ENCODE measurements around a stretch of chr18.

GRCh38 chr18:9118311-9118875, 15.9 kb downstream of the NDUFV2 start:
- PRO-cap, result no peak
CAGE:
- cytosol, long polyA plus RNA, result no peak
- long polyA plus RNA, result no peak
- nucleus, long polyA plus RNA, result no peak

DNA sequence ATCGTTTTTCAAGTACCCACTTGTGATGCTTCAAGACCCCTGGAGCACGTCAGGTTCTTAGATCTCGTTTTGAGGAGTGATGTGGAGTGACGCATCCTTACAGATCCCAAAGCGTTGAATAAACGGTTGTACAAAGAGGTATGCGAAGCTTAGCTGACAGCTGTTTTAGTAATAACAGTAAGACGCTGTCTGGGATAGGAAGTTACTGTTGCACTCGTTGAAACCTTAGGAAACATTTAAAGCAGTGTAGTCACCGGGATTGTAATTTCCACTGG, 1.1 kb downstream of the ANKRD12 start:
- PRO-cap, result no peak
CAGE:
- cytosol, long polyA plus RNA, result no peak
- long polyA plus RNA, result no peak
- nucleus, long polyA plus RNA, result no peak

DNA sequence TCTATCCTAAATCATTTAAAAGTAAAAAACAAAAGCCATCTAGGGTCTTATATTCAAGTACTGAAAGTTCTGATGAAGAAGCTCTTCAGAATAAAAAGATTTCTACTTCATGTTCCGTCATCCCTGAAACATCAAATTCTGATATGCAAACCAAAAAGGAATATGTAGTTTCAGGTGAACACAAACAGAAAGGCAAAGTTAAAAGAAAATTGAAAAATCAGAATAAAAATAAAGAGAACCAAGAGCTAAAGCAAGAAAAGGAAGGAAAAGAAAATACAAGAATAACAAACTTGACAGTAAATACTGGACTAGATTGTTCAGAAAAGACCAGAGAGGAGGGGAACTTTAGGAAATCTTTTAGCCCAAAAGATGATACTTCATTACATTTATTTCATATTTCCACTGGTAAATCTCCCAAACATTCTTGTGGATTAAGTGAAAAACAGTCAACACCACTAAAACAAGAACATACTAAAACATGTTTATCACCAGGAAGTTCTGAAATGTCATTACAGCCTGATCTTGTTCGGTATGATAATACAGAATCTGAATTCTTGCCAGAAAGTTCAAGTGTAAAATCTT, 80.0 kb upstream of the TWSG1 start:
- PRO-cap, result no peak
CAGE:
- cytosol, long polyA plus RNA, result no peak
- long polyA plus RNA, result no peak
- nucleus, long polyA plus RNA, result no peak

- PRO-cap, result no peak
CAGE:
- cytosol, long polyA plus RNA, result no peak
- long polyA plus RNA, result no peak
- nucleus, long polyA plus RNA, result no peak
Measured at GRCh38 chr18:9255109-9256225, 79.1 kb upstream of the TWSG1 start.

DNA sequence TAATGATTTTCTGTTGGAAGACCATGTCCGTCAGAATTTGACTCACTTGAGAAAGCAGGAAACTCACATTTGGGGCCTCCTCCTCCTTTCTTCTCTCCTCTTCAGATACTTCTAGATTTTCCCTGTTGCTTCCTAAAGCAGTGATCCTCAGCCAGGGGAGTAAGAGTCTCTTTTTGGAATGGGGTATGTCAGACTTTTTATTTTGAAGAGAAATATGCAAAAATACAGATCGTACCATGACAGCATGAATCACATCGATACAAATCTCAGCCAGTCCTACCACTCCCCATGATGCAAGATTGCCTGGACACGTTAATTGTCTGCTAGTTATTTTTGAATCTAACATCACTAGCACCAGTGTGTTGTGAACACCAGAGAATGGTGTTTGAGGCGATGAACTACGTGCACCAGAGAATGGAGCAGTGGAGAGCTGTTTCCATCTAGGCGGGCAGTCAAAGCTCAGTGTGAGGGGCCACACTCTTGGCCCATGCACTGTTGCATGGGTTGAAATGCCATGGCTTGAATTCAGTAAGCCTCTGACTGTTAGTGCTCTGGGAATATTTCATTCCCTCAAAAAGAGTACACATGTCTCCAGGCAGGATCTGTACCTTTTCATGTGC, 46.4 kb upstream of the RALBP1 start:
- PRO-cap, result no peak
CAGE:
- cytosol, long polyA plus RNA, result no peak
- long polyA plus RNA, result no peak
- nucleus, long polyA plus RNA, result no peak

DNA sequence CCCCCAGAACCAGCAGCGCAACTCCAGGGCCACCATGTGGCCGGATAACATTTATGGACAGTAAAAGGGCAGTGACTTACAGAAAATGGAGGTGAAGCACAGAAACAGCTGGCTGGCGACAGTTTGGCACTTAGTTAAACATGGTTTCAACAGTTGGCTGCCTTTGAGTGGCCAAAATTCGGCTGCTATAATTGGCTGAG, 24.7 kb upstream of the RAB31 start:
- PRO-cap, result no peak
CAGE:
- cytosol, long polyA plus RNA, result no peak
- long polyA plus RNA, result no peak
- nucleus, long polyA plus RNA, result no peak

DNA sequence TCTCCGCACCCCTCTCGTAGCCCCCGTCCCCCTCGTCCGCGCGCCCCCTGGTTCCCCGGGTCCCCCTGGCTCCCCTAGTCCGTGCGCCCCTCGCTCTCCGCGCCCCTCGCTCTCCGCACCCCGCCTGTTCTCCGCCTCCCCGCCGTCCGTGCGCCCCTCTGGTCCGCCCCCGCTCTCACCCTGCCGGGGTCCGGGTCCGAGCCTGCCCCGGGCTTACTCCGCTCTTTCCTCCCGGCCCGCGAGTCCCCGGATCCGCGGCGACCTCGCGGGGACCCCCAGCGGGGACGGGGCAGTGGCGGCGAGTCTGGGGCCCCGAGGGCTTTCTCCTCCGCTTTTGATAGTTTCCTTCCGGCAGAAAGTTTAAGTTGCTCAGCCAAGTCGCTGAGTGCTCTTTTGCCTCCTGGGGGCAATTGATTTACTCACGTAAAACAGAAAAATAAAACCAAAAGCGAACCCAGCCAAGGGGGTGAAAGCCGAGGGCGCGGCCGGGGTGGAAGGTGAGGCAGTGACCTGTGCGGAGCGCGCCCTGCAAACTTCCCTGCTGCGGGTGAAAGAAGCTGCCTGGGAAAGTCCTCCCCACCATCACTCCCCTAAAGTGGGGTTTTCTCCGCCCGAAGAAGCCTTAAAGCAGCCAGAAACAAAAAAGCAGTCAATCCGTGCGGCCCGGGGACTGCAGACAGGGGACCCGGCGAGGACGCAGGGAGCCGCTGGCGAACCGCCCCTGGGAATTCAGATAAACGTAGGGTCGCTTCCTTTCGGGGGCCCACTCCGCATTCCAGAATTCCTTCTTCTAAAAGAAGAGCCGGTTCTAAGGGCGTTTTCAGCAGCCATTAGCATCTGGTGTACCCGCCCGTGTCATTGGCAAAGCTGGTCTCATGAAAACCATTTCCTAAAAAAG, 692 bp downstream of the RAB31 start:
- PRO-cap, result no peak
CAGE:
- cytosol, long polyA plus RNA, result no peak
- long polyA plus RNA, result no peak
- nucleus, long polyA plus RNA, result no peak

GRCh38 chr18:9715949-9716360, 7.9 kb downstream of the RAB31 start:
- PRO-cap, result no peak
CAGE:
- cytosol, long polyA plus RNA, result no peak
- long polyA plus RNA, result no peak
- nucleus, long polyA plus RNA, result no peak

DNA sequence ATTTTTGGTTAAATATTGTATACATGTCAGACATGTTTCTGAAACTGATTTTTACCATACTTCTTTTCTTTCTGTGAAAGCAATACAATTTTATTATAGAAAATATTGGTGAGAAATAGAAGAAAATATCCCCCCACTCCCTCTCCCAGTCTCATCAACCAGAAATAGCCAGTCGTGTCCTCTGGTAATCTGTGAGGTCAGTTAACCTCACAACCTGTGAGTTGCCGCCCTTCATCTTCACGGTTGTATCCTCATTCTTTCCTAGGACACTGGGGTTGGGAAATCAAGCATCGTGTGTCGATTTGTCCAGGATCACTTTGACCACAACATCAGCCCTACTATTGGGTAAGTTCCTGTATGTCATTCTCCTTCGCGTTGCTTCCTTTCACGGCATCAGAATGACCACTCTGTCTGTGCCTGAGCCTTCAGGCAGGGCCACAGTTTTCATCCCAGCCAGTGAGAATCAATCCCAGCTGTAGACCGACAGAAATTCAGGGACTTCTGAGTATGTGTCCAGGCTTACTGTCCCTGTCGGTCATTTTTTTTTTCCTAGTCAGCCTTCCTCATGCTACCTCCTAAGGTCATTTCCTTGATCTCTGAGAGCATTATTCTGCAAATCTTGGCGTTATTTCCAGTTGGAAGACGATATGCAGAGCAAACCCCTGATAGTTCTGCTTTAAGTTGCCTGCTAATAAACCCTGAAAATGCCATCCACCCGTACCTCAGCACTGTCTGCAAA, 67.1 kb downstream of the RAB31 start:
- PRO-cap, result no peak
CAGE:
- cytosol, long polyA plus RNA, result no peak
- long polyA plus RNA, result no peak
- nucleus, long polyA plus RNA, result no peak

DNA sequence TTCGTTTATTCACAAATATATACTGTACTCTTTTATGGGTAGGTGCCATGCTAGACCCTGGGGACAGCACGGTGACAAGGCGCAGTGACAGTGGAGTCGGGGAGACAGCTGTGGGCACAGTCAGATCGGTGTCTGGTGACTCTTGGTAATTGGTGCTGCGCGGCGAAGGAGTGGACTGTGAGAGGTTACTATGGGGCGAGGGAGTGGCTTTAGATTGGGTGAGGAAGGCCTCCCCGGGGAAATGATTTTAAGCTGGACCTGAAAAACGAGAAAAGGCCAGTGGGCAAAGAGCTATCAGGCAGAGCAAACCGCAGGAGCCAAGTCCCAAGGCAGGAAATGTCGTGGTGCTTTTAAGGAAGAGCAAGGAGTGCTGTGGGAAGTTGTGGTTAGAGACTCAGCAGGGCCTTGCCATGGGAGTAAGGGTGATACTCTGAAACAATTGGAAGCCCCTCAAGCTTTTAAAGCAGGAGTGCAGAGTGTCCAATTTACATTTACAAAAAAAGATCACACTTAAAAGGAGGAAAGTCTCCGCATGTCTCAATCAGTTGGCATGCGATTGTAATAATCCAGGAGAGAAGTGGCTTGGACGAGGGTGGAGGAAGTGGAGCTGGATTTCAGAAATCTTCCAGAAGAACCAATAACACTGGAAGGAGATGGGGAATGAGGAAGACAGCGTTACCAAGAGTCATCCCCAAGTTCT, 36.1 kb upstream of the TXNDC2 start:
- PRO-cap, result no peak
CAGE:
- cytosol, long polyA plus RNA, result no peak
- long polyA plus RNA, result no peak
- nucleus, long polyA plus RNA, result no peak

DNA sequence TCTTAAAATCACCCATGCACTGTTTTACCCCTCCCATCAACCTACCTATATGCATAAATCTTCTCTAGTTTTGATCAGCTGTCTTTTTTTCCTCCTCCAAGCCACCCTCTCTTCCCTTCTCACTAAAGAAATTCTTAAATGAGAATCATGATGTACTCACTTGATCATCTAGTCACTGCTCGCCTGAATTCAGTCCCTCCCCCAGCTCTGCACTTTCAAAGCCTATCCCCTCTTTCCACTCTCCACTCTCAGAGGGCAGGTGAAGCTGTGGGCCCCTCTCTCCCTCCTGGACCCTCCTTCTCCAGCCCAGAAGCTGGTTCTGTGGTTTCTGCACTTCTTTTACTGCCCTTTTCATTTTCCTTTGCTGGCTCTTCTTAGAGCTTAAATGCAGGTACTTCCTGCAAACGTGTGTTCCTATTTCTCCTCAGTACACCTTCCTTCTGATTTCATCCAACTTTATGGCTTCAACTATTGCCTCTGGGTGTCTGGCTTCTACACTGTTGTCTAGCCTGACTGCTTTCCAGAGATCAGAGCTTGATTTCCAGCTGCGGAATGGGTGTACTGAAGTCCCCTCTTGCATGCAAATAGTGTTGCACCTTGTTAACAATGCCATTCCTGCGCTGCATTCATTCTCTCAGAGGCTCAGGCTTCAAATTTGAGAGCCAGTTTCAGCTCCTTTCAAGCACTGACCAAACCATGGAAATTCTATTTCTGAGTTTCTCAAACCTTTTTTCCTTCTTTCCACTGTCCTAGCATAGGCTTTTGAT, 15.2 kb upstream of the TXNDC2 start:
- PRO-cap, result no peak
CAGE:
- cytosol, long polyA plus RNA, result no peak
- long polyA plus RNA, result no peak
- nucleus, long polyA plus RNA, result no peak

DNA sequence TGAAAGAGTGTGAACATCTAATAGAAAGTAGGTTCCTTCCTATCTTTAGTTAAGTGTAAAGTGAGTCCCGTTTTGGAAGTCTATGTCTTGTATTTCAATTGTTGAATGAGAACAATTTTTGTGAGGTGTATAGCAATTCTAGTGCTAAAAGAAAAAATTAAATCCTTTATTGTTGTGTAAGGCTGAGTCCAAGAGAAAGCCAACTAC, 1.6 kb downstream of the VAPA start:
- PRO-cap, result no peak
CAGE:
- cytosol, long polyA plus RNA, result no peak
- long polyA plus RNA, result no peak
- nucleus, long polyA plus RNA, result no peak

DNA sequence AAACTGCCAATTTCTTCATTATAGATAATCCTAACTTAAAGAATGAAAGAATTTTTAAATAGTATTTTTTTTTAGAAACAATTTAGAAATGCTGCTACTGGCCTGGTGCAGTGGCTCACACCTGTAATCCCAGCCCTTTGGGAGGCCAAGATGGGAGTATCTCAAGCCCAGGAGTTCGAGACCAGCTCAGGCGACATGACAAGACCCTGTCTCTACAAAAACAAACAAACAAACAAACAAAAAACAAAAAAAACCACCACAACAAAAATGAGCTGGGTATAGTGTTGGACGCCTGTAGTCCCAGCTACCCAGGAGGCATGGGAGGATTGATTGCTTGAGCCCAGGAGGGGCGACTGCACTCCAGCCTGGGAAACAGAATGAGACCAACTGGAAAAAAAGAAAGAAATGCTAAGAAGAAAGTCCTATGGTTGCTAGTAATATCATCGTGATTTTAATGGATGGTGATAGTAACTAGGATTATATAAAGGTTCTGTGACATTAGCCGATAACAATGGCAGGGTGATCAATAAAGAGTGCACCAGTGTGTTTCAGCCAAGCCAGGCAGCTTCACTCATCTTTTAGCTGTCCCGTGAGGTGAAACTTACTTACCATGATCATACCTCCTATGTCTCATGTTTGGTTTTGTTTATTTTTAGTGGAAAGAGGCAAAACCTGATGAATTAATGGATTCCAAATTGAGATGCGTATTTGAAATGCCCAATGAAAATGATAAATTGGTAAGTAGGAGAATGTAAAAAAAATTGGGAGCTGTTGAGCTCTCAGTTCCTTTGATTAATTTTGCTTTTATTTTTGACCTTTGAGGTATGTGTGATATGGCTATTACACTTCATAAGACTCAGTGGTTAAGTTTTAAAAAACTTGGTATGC, 22.8 kb downstream of the VAPA start:
- PRO-cap, result no peak
CAGE:
- cytosol, long polyA plus RNA, result no peak
- long polyA plus RNA, result no peak
- nucleus, long polyA plus RNA, result no peak

DNA sequence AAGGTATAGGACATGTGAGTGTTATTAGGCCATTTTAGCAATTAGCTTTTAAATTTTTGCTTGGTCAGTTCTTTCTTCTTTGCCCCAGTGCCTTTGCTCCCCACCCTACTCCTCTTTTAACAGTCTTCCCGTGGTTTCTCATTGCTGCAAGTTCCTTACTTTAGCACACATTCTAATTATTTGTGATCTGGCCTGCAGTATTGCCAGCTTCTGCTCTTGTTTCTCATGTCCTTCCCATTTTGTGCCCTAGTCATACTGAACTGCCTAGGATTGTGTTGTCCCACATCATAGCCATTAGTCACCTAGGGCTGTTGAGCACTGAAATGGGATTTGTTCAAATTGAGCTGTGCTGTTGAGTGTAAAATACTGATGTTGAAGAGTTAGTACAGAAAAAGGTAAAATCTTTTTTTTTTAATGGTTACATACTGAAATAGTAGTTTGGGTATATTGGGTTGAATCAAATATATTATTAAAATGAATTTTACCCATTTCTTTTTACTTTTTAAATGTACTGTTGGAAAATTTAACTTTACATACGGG, 36.9 kb downstream of the VAPA start:
- PRO-cap, result no peak
CAGE:
- cytosol, long polyA plus RNA, result no peak
- long polyA plus RNA, result no peak
- nucleus, long polyA plus RNA, result no peak

DNA sequence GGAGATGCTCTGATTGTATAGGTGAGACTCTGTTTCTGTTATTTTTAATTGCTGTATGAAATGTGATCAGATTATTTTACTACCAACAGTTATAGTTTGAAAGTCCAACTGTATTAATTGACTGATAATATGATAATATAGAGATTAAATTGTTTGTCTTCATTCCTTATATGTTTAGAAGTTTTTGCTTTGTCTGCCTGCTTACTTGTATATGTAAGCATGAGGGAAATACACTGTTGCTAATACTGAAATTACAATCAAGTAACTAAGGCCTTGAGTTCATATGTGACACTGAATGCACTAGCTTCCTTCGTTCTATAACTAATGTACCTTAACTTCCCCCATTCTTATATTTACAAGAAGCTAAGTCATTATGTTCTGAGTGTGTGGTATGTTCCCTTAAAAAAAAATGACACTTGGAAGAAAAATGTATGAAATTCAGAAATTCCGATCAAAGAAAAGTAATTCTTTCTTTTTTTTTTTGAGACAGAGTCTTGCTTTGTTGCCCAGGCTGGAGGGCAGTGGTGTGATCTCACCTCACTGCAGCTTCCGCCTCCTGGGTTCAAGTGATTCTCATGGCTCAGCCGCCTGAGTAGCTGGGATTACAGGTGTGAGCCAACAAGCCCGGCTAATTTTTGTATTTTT, 42.9 kb downstream of the VAPA start:
- PRO-cap, result no peak
CAGE:
- cytosol, long polyA plus RNA, result no peak
- long polyA plus RNA, result no peak
- nucleus, long polyA plus RNA, result no peak

- PRO-cap, result no peak
CAGE:
- cytosol, long polyA plus RNA, result no peak
- long polyA plus RNA, result no peak
- nucleus, long polyA plus RNA, result no peak
Measured at GRCh38 chr18:9968156-9968575, 54.4 kb downstream of the VAPA start.

DNA sequence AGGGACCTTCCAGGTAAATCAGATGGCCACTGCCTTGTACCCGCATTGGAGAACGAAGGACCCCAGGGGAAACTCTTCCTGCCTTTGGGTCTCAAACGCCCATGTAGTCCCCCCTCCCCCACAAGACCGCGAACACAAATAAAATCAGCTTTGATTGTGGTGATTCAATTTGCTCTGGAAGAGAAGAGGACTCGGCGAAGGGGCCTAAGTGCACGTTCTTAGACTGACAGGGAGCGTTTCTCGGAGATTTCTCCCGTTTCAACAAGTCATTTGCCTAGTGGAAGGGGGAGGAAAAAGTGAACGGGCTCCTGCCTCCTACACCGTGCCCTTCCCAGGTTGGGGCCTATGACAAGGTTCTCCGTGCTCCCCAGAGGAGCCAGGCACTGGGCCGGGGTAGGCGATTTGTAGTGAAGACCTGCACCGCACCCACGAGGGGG, 843 bp upstream of the APCDD1 start:
- PRO-cap, result no peak
CAGE:
- cytosol, long polyA plus RNA, result no peak
- long polyA plus RNA, result no peak
- nucleus, long polyA plus RNA, result no peak

DNA sequence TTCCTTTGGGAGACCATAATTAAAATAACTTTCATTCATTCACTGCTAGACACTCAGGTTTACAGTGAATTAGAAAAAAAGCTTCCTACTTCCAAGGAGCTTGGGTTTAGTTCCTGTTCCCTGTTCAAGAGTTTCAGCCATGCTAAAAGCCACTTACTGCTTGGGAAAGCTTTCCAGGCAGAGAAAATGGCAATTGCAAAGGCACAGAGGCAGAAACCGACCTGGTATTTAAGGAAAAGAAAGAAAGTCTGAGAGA, 15.1 kb upstream of the GNAL start:
- PRO-cap, result no peak
CAGE:
- cytosol, long polyA plus RNA, result no peak
- long polyA plus RNA, result no peak
- nucleus, long polyA plus RNA, result no peak

DNA sequence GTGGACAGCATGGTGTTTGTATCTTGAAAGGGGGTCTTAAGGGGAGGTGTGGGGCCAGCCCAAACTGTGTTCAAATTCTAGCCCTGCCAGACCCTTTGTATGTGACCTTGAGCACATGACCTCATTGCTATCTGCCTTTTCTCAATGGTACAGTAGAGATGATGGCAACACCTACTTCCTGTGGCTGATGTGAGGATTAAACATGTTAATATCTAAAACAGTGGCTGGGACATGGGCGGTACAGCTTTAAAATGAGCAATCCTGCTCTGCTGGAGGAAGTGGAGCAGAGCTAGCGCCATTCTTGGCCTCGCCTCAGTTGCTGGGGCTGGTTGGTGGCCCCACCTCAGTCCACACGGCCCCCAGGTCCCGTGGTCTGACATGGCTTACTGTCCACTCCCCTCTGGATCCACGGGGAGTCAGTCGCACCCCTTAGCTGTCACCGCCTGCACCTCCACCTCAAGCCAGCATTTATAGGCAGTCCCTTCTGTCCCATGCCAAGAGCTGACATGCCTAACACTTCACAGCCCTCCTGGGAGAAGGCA, 71.8 kb downstream of the GNAL start:
- PRO-cap, result no peak
CAGE:
- cytosol, long polyA plus RNA, result no peak
- long polyA plus RNA, result no peak
- nucleus, long polyA plus RNA, result no peak

DNA sequence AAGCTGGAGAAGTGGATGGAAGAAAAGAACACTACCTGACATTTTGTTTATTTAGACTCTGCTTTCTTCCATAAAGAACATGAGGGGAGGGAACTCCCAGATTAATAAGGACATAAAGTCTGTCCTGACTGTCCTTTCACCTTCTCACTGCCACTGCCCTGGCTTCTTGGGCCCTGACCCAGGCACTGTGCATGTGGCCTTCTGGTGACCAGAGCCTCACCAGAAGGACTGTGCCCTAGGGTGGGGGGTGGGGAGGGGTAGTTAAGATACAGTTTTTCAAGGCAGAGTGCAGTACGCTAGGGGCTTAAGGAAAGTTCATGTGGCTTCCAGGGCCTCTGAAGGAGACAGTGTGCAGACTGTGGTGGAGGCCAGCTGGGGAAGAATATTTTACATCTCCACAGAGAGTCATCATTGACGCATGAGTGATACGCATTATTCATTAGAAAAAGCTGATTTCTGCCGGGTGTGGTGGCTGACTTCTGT, 4.6 kb upstream of the IMPA2 start:
- PRO-cap, result no peak
CAGE:
- cytosol, long polyA plus RNA, result no peak
- long polyA plus RNA, result no peak
- nucleus, long polyA plus RNA, result no peak

Data from A549 (cell line).